ENCODE data around the genes NRGN and PKNOX2.

- PRO-cap, 3 experiments, result no peak in any of the 3 experiments
These were observed 11.8 kb downstream of the ZNF202 start for GRCh38 chr11:123729600-123730075.

DNA sequence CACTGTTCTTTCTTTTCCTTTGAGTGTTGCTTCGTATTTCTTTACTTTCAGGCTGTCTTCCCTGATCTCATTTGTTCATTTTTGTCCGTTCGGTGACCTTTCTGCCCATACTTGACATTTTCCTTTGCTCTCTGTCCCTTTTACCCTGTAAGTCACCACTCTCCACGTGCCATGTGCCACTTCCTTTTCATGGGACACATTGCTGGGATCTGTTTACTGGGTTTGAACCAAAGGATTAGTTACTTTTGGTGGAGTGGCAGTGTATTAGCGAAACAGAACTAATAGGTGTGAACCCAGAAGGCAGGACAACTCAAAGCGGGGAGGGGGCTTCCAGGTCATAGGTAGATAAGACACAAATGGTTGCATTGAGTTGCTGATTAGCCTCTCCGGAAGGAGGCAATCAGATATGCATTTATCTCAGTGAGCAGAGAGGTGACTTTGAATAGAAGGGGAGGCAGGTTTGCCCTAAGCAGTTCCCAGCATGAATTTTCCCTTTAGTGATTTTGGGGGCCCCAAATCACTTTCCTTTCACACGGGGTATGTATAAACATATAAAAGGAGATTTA lies 859 bp upstream of the ZNF202 start:
- PRO-cap, 3 experiments, result no peak in any of the 3 experiments

- PRO-cap, 3 experiments, result peak in 3 of 3 experiments; most common plus-strand start chr11:124739959 (in 2); most common minus-strand start chr11:124739750 (in 1)
These were observed at the start of gene NRGN for GRCh38 chr11:124739503-124740643. Gene NRGN (plus strand): TSS chr11:124739942.

GRCh38 chr11:124839312-124840240 lies 25.7 kb upstream of the ROBO3 start:
- PRO-cap, 3 experiments, result no peak in any of the 3 experiments

GRCh38 chr11:124875920-124877026 lies 11.0 kb downstream of the ROBO3 start:
- PRO-cap, 3 experiments, result peak in 3 of 3 experiments; most common plus-strand start chr11:124876846 (in 2); most common minus-strand start chr11:124876421 (in 2)

- PRO-cap, 3 experiments, result peak in 1 of 3 experiments; most common plus-strand start chr11:124893303 (in 1); most common minus-strand start chr11:124893161 (in 1)
These were observed 4.5 kb downstream of the ROBO4 start for GRCh38 chr11:124892984-124893727.

GRCh38 chr11:125072317-125073033 lies 9.4 kb downstream of the SLC37A2 start:
- PRO-cap, 3 experiments, result no peak in any of the 3 experiments

DNA sequence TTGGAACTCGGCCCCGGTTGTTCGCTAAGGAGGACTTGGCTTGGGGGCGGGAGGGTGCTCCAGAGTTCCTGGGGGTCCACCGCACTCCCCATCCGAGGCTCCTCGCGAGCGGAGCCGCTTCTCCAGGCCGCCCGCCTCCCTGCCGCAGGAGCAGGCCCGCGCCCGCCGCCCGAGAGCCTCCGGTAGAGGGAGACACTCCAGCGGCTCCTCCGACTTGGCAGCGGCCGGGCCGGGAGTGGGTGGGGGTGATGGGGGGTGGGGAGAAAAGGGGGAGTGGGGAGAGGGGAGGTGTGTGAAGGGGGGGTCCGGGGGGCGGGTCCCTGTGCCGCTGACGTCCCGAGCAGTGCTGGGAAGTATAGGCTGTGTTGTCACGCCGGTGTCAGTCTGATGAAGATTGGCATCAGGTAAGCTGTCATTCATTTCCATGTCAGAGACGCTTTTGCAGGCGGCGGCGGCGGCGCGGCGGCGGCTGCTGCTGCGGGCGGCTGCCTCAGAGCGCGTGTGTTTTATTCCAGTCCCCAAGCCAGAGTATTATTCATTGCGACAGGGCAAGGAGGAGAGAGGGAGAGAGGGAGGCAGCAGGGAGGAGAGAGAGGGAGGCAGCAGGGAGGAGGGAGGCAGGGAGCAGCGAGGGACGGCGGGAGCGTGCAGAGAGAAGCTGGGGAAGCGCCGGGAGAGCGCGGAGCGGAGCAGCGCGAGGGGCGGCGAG lies at the start of gene PKNOX2:
TSS of gene PKNOX2 (plus strand) at position 379 of the 709 bp plus-strand sequence.
- PRO-cap, 3 experiments, result peak in 3 of 3 experiments; most common plus-strand start position 650 of the sequence (in 3); most common minus-strand start position 141 of the sequence (in 1)

DNA sequence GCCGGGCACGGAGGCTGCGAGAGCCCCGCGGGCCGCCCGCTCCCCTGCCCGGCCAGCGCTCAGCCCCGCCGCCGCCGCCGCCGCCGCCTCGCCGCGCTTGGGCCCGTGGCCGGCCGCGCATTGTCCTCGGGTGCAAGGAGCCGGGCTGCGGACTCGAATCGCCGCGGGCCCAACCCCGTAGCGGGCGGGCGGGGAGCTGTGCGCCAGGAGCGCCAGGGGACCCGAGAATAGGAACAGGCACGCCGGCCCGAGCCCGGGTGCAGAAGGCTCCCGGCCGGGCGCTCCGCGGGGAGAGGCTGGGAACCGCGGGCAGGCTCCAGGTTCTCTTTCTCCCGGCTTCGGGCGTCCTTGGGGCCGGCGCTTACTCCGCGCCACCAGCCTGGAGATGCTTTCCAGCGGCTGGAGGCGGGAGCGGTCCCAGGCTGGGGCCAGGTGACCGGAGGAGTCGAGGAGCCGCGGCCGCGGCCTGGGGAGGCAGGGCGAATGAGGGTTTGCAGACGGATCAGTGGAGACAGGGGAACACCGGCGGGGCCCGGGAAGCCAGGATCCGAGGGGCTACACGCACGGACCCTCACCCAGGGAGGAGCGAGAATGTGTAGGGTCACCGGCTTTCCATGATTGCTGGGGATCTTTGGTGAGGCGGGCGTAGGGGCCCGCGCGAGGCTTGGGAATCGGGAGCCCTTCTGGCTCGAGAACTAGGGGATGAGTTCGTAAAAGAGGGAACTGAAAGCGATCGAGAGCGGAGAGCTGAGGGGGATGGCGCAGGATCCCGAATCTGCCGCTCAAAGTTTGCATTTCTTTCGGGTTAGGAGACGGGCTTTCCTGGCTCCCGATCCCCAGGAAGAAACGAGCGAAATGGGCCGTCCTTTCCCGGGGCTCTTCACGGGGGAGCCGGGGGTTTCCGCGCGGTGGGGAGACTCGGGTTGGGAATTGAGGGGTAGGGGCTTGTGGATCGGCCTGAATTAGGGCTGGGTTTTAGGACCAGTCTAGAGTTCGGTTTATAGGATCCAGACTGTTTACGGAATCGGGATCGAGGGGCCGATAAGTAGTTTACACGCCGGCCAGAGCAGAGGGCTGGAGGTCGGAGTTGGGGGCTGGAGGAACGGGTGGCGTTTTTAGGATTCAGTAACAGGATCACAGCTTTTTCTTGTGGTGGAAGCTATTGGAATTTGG lies 917 bp downstream of the PKNOX2 start:
- PRO-cap, 3 experiments, result peak in 2 of 3 experiments; most common plus-strand start position 431 of the sequence (in 2); most common minus-strand start position 623 of the sequence (in 1)

DNA sequence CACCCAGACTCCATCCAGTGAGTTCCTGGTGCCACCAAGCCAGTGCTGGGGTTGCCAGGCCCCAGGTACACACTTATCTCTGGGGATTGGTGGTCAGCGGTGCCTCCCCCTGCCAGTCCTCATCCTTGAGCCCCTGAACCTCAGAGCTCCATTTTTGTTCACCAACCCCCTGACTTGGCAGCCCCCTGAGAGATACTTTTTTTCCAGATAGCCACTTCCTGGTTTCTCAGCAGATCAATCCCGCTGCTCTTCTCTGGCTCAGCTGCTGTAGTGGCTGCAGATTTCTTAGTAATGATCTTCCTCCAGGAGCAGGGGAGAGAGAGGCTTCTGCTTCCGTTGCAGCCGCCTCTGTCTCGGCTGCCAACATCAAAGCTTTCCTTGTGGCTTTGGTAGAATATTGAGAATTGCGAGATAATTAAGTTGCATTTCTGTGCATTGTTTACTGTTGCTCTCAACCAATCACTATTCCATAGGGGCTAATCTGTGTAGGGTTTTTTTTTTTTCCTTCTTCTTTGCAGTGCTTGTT lies 92.0 kb downstream of the PKNOX2 start:
- PRO-cap, 3 experiments, result peak in 2 of 3 experiments; most common minus-strand start position 293 of the sequence (in 2)

DNA sequence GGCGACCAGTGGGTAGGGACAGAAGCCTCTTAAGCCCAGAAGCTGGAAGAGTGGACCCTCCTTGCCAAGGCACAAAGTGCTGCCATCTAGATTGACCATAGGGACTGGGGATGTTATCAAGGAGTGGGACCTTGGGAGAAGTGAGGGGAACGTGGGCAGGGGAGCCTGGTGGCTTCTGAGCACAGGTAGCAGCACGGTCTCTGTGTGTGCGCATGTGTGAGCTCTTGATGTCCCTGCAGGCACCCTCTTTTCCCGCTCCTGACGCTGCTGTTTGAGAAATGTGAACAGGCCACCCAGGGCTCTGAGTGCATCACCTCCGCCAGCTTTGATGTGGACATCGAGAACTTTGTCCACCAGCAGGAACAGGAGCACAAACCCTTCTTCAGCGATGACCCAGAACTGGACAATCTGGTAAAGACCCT lies 110.7 kb downstream of the FEZ1 start:
- PRO-cap, 3 experiments, result no peak in any of the 3 experiments

DNA sequence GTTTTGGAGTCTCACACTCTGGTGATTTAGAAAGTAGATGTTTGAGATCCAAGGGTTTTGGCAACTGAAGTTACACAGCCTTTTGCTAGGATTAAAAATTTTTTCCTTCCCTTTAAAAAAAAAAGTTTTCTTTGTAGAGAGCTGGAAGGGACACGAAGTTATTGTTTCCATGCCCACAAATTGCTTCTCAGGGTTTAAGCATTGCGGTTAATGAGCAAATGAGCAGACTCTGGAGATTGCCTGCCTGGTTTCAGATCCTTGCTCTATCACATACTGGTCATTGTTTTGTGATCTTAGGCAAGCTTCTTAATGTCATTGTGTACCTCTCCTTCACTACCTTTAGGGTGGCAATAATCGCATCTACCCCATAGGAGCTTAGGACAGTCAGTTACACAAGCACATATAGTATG lies 1.9 kb downstream of the CHEK1 start:
- PRO-cap, 3 experiments, result no peak in any of the 3 experiments

DNA sequence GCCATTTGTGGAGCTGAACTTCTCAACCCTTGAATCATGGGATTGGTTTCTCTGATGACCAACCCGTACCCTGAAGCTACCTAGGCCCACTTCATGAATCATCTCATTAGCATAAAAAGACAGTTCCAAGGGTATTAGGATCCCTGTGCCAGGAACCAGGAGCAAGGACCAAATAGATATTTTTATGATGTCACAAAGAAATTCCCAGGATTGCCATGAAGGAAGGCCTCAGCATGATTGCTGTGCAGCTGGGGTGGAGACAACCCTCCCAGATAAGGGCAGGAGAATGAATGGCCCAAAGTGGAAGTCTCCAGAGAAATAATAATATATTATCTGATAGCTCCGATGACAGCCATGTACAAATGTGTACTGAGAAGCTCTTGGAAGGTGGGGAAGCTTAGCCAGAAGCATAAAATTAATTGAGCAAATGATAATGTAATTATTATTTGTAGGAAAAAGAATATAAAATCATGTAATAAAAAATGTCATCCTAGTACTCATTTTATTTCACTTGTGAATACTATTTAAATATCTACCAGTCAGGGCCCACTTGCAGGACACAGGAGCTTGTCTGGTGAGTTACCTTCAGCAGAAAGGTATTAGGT lies 3.8 kb upstream of the ACRV1 start:
- PRO-cap, 3 experiments, result no peak in any of the 3 experiments

GRCh38 chr11:126063122-126063916 lies 653 bp upstream of the CDON start:
- PRO-cap, 3 experiments, result peak in 3 of 3 experiments; most common plus-strand start chr11:126063442 (in 3)

GRCh38 chr11:126081856-126082610 lies 19.4 kb upstream of the CDON start:
- PRO-cap, 3 experiments, result no peak in any of the 3 experiments

- PRO-cap, 3 experiments, result no peak in any of the 3 experiments
These were observed 16.3 kb upstream of the ST3GAL4 start for GRCh38 chr11:126339168-126339553.

GRCh38 chr11:126366840-126367481 lies 11.5 kb downstream of the ST3GAL4 start:
- PRO-cap, 3 experiments, result peak in 1 of 3 experiments; most common plus-strand start chr11:126367206 (in 1); most common minus-strand start chr11:126367108 (in 1)

DNA sequence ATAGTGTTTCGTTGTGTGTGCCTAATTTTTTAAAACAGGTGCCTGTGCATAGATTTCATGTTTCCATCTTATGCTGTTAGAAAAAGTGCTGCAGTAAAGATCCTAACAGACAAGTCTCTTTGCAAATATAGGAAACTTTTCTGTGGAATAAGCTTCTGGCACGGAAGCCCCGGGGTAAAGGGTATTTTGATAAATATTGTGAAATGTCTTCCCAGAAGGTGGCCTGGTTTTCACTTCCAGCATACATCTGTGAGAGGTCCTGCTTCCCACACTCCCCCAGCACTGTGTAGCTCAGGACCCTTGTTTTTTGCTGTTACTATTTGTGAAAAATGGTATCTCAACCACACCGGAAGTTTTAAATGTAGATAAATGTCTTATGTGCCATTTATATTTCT lies 14.5 kb downstream of the ST3GAL4 start:
- PRO-cap, 3 experiments, result no peak in any of the 3 experiments

DNA sequence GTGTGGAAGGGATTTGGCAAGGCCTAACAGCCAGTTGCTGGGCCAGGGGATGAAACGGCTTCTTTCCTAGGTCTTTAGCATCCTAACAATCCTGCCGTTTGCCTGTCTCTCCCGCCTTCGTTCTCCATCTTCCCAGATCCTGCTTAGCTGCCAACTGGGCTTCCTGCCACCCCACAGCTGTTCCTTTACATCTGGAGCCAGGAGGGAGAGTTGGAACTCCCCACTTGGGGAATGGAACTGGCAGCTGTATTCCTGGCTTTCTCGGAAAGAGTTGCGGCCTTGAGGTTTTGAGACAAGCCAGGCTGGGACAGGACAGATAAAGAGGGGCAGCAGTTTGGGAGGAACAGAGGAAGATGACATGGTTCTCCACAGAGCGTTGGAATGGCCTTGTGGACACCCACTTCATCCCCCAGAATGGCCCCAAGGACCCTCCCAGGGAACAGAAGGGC lies 59.7 kb downstream of the ST3GAL4 start:
- PRO-cap, 3 experiments, result peak in 2 of 3 experiments; most common plus-strand start position 346 of the sequence (in 2); most common minus-strand start position 100 of the sequence (in 1)

DNA sequence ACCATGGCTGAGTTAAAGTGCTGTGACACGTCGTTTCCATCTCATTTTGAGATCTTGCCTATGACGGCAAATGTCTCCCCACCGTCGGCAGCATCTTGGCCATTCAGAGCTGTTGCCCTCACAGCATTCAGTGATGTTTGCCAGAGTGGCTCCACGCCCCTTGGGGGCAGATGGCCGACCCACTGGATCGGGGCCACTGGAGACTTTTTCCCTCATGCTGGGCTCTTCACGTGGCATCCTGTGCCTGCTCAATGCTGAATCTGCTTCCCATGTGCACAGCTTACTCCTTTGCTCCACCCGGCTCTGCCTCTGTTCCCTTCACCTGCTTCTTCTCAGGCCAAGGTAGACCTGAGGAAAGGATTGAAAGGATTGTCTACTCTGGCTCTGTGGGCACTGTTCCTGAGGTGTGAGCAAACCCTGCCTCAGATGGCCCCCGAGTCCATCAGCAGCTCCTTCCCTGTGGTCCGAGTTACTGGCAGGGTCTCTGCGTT lies 314.9 kb downstream of the KIRREL3 start:
- PRO-cap, 3 experiments, result no peak in any of the 3 experiments

All from Metastatic Breast Carcinoma in the Ovary (tissue), 3 donors.